A172 (cell line): ENCODE data around the gene TRPM2.

DNA sequence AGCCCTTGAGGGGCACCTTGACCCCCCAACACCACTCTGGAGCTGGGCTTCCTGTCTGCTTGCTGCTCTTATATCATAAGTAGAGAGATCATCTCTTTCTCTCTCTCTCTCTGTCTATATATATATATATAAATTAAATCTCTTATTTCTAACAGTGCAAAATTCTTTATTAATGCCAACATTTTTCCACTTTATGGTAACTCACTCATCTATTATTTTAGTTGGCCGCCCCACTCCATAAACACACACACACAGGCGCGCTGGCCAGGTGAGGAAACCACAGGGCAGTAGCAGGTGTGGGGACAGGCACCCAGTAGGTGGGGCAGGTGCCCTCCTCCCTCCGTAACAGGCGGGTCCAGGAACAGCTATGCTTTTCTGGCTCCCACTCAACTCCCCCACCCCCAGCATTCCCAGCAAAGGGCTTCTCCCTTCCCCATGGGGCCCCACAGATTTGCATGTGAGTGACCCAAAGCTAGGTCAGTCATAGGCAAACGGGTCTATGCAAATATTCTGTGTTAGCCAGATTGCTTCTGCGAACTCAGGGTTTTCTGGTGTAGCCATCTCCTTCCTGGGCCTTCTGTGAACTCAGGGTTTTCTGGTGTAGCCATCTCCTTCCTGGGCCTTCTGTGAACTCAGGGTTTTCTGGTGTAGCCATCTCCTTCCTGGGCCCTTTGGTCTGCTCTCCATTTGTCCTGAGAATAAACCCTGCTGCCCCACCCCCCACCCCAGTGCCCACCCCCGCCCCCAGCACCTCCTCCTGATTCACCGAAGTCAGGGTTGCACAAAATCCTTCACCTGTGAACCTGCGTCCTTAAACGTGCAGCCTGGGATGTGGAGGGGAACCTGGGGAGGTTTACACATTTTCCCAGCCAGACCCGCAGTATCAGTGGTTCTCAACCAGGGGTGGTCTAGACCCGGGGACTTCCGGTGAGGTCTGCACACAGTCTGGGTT lies 114.1 kb downstream of the SIK1 start:
- RAMPAGE, long total RNA, result no peak

GRCh38 chr21:43333329-43334175 lies 93.4 kb downstream of the SIK1 start:
- RAMPAGE, long total RNA, result no peak

DNA sequence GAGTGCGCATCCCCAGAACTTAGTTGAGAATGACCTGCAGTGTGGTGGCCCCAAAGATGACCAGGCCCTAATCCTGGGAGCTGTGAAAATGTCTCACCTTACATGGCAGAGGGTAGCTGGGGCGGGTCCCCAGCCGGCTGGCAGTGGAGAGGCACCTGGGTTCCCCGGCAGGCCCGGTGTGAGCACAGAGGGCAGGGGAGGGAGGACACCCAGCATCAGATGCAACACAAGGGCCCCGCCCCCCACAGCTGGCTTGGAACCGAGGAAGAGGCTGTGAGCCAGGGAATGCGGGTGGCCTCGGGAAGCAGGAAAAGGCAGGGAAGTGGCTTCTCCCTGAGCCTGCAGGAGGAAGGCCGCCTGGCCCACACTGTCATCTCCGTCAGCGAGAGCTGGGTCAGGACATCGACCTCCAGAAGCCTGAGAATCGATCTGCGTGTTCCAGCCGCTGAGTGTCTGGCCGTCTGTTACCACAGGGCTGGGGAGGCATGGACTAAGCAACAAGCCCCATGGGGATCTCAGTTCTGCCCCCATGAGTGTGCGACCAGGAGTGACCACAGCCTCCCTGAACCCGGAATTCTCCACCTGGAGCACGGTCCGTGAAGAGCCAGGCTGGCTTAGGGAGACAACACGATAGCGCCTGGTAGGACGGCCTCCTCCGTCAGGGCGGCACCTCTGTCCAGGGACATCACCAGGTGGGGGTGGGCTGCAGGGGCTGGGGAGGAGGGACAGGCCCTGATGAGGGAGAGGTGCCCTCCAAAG lies 87.2 kb downstream of the SIK1 start:
- RAMPAGE, long total RNA, result no peak

- RAMPAGE, long total RNA, result no peak
Measured at GRCh38 chr21:43609586-43610416, 44.8 kb downstream of the H2BC12L start.

DNA sequence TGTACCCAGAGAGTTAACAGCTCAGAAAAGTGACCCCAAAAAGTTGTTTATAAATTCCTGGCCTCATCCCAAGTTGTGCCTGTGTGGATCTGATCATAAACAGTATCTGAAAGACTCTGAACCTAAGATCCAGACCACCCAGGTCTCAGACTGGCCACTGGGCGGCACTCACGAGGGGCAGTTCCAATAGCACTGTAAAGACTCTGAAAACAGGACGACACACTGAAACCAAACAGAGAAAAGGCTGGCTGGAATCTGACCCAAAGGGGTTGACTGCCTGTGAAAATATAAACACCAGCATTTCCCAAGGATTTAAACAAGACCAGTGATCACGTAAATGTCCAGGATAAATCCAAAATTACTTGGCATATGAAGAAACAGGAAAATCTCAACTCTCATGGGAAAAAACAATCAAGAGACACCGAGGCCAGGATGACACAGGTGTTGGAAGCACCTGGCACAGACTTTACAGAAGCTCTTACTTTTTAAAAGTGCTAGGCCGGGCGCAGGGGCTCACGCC lies 47.0 kb downstream of the H2BC12L start:
- RAMPAGE, long total RNA, result no peak

DNA sequence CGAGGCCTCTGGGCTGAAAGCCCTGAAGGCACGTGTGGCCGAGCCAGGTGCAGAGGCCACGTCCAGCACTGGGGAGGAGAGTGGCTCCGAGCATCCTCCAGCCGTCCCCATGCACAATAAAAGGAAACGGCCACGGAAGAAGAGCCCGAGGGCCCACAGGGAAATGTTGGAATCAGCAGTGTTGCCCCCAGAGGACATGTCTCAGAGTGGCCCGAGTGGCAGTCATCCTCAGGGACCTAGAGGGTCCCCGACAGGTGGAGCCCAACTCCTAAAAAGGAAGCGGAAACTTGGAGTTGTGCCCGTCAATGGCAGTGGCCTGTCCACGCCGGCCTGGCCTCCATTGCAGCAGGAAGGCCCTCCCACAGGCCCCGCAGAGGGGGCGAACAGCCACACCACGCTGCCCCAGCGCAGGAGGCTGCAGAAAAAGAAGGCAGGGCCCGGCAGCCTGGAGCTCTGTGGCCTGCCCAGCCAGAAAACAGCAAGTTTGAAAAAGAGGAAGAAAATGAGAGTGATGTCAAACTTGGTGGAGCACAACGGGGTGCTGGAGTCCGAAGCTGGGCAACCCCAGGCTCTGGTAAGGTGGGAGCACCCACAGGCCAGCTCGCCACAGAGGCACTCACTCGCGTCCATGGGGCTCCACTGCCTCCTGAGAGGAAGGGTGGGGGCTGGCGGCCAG lies 28.4 kb downstream of the RRP1B start:
- RAMPAGE, long total RNA, result no peak

GRCh38 chr21:43740208-43741203 lies 21.6 kb downstream of the PDXK start:
- RAMPAGE, long total RNA, result no peak

GRCh38 chr21:43811941-43812865 lies 22.8 kb downstream of the RRP1 start:
- RAMPAGE, long total RNA, result no peak

- RAMPAGE, long total RNA, result no peak
Measured at GRCh38 chr21:43870958-43871829, 6.2 kb downstream of the AGPAT3 start.

GRCh38 chr21:43921984-43922559 lies 57.0 kb downstream of the AGPAT3 start:
- RAMPAGE, long total RNA, result no peak

DNA sequence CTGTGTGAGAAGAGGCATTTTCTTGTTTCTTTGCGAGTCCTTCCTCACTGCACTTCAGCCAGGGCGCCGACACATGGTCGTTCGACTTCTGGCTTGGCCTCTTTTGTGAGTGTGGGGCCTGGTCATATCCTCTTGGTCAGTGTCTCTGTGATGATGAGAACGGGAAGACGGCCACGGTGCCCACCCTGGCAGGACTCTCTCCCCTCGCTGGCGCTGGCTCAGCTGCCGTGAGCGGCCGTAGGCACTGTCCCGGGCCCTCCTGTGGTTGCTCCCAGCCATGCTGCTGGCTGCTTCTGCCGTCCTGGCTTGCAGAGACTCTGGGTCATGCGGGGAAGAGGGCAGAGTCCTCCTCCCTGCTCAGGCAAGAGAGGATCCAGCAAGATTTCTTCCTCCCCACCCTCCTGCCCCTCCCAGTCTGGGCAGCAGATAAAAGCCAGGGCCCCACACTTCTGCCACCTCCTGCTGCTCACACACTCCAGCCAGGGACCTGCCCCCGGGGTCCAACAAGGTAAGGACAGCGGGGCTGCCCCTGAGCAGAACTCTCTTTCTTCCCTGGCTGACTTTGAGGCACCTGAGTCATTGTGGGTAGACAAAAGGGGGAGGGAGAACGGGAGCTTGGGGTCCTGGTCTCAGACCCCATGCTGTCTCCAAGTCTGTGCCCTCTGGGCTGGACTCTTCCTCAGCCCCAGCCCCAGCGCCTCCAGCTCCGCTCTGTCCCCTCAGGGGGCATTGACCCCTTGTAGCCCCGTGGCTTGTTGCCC lies 60.1 kb downstream of the AGPAT3 start:
- RAMPAGE, long total RNA, result no peak

- RAMPAGE, long total RNA, result no peak
Measured at GRCh38 chr21:43962887-43963349, 49.2 kb upstream of the TRAPPC10 start.

DNA sequence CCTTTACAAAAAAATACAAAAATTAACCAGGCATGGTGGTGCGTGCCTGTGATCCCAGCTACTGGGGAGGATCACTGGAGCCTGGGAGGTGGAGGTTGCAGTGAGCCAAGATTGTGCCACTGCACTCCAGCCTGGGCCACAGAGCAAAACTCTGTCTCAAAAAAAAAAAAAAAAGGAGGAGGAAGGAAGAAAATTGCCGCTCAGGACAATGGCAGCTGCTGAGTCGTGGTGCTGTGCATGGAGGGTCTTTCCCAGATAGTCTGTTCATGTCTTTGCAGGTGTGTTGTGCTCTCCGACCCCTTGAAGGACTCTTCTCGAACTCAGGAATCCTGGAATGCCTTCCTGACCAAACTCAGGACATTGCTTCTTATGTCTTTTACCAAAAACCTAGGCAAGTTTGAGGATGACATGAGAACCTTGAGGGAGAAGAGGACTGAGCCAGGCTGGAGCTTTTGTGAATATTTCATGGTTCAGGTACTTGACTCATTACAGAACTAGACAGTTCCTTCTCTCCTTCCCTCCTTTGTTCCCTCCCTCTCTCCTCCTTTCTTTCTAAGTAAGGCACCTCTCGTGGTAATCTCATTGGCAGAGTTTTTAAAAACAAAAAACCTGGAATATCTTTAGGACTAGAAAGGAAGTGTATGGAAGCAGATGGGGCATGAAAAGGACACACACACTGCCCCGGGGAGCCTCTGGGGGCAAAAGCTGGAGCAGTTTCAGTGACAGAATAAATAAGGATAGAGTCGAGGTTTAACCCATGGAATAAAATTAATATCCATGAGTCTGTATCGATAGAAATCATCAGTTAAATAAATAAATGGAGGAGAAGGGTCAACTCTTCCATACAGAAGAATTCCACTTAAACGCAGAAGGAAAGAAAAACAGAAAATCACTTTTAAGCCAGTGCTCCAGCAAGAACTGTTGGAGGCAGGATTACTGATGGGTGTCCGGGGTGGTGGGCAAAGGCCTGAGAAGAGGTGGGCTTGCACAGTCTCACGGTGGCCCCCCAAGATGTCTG lies 43.6 kb downstream of the TRAPPC10 start:
- RAMPAGE, long total RNA, result no peak

DNA sequence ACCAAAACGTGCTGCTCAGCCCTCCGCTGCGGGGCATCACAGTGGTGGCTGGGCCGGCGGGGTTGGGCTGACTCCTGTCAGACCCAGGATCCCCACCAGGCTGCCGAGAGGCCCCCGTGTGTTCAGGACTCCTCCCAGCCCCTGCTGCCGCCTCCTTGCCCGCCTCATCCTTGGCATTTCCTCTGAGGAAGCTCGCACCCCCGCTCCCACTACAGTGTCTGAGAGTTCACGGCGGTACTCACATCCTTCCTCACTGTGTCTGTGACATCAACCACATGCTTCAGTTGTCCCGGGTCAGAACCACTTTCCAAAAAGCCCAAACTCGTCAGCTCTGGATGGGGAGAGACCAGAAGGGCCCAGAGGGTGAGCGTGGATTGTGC lies 7.3 kb downstream of the DNMT3L start:
- RAMPAGE, long total RNA, result no peak

DNA sequence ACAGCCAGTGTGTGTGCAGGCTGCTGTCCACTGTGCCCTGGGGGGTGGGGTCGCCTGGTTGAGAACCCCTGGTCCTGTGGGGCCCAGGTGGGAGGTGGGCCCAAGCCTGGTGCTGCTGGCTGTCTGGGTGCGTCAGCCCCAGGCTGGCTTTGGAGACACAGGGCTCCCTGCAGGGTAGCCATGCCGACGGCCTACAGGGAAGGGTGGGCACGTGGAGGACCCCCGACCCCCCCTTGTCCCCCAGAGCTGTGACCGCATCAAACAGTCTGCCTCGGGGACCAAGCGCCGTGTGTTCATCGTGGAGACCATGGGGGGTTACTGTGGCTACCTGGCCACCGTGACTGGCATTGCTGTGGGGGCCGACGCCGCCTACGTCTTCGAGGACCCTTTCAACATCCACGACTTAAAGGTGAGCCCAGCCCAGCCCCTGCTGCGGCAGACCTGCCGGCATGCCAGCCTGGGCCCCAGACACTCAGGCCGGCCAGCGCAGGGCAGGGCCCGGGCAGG lies 14.9 kb downstream of the CFAP410 start:
- RAMPAGE, long total RNA, result no peak

- RAMPAGE, long total RNA, result no peak
Measured at GRCh38 chr21:44353042-44354130, at the start of gene TRPM2. Gene TRPM2 (plus strand): TSS chr21:44353621.

DNA sequence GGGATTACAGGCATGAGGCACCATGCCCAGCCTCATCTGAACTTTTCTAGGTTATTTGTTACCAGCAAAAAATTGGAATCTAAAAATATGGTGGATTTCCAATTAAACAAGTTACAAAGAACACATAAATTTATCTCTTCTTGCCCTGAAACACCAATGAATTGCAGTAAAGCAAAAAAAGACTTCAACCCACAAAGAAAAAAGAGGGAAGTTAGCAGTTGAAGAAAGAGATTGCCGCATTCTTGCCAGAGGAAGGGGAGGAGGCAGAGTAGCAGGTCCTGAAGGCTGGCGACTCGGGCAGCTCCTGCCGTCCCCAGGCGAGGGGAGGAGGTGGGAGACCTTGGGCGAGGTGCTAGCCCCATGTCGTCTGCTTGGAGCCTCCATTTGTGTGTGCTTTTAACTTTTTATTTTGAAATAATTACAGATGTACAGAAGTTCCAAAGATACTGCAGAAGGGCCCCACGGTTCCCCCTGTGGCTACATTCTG lies 6.6 kb downstream of the TRPM2 start:
- RAMPAGE, long total RNA, result no peak

DNA sequence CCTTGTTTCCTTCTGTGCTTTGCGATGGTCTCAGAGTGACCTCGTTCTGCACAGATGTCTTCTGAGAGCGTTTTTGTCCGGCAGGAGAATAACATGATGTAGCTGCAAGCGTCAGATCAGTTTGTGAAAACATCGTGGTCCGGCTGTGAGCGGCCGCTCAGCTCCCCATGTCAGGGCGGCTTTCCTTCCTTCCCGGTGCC lies 26.7 kb downstream of the TRPM2 start:
- RAMPAGE, long total RNA, result no peak

- RAMPAGE, long total RNA, result no peak
Measured at GRCh38 chr21:44424944-44426082, 30.0 kb upstream of the LRRC3 start.

- RAMPAGE, long total RNA, result no peak
Measured at GRCh38 chr21:44455656-44456287, 462 bp downstream of the LRRC3 start.